Measurements from ENCODE around the genes GATD3, PFKL and KRTAP10-1.

DNA sequence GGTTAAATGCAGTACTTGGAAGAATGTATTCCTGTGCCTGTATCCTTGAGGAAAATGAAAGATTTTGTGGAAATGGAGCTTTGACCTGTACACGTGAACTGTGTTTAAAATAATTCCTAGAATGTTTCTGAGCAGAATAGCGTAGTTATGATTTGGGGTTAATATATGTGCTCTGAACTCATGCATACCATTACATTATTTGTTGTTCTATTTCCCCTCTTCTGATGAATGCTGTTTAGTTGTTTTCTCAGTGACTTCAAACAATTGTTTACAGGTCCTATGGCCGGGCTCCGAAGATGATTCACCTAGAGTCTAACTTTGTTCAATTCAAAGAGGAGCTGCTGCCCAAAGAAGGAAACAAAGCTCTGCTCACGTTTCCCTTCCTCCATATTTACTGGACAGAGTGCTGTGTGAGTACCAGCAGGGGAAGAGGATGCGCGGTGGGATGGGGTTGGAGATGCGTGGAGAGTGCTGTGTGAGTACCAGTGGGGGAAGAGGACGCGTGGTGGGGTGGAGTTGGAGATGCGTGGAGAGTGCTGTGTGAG lies 25.5 kb downstream of the TRAPPC10 start:
- PRO-cap = no peak
CAGE:
- cytosol, long polyA minus RNA = no peak
- cytosol, long polyA plus RNA = no peak
- long polyA plus RNA = no peak
- nucleus, long polyA minus RNA = start-site peak on the plus strand centred at position 303 of the sequence, 106 bp wide, 19 reads
- nucleus, long polyA plus RNA = no peak

GRCh38 chr21:44052251-44052975 lies 40.3 kb downstream of the TRAPPC10 start:
- PRO-cap = no peak
CAGE:
- cytosol, long polyA minus RNA = no peak
- cytosol, long polyA plus RNA = no peak
- long polyA plus RNA = no peak
- nucleus, long polyA minus RNA = no peak
- nucleus, long polyA plus RNA = no peak

DNA sequence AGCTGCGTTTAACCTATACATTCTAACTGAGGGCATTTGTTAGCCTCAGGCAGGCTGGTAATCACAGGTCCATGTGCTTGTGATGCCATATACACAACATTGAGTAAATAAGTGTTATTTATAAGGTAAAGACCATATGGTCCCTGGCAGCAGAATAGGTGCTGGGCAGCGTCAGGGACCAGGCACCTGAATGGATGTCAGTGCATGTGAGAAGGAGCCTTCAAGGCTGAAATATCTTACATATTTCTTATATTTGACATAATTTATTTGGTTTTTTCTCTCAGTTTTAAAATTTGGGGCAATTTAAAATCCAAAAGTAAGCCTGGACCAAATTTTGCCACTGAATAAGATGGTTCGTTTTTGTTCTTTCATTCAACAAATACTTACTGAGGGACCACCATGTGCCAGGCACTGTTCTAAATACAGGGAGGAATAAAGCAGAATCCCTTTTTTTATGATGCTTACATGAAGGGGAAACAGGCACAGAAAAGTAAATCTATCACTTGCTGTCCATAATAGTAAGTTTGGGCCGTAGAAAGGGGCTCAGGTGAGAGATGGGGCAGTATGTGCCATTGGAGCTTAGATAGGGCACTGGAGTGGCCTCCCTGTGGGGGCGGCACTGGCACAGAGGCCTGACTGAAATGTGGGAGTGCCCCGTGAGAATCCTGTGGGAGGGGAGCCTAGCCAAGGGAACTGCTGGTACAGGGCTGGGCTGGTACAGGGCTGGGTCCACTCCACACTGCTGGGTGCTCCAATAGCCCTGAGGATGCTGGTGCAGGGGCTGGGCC lies 45.1 kb upstream of the PWP2 start:
- PRO-cap = no peak
CAGE:
- cytosol, long polyA minus RNA = no peak
- cytosol, long polyA plus RNA = no peak
- long polyA plus RNA = no peak
- nucleus, long polyA minus RNA = no peak
- nucleus, long polyA plus RNA = no peak

- PRO-cap = unidirectional peak, plus-strand start at chr21:44133692
CAGE:
- cytosol, long polyA minus RNA = no peak
- cytosol, long polyA plus RNA = no peak
- long polyA plus RNA = no peak
- nucleus, long polyA minus RNA = no peak
- nucleus, long polyA plus RNA = no peak
Measured at GRCh38 chr21:44133245-44133828, at the start of gene GATD3. GATD3 (plus strand) TSS chr21:44133683.

GRCh38 chr21:44299402-44300280 lies at the start of gene PFKL:
PFKL (plus strand) TSS chr21:44300053.
- PRO-cap = unidirectional peak, plus-strand start at chr21:44299758; bidirectional peak, plus-strand start at chr21:44300091, minus-strand start at chr21:44299981
CAGE:
- cytosol, long polyA minus RNA = start-site peak on the plus strand at chr21:44300070-44300074, 107 reads
- cytosol, long polyA plus RNA = start-site peak on the plus strand at chr21:44300052-44300121, 735 and 873 reads in 2 replicates
- long polyA plus RNA = start-site peak on the plus strand at chr21:44300053-44300117, 1,486 and 900 reads in 2 replicates
- nucleus, long polyA minus RNA = start-site peak on the plus strand at chr21:44300070-44300091, 632 reads
- nucleus, long polyA plus RNA = start-site peak on the plus strand at chr21:44300053-44300147, 993 and 844 reads in 2 replicates

DNA sequence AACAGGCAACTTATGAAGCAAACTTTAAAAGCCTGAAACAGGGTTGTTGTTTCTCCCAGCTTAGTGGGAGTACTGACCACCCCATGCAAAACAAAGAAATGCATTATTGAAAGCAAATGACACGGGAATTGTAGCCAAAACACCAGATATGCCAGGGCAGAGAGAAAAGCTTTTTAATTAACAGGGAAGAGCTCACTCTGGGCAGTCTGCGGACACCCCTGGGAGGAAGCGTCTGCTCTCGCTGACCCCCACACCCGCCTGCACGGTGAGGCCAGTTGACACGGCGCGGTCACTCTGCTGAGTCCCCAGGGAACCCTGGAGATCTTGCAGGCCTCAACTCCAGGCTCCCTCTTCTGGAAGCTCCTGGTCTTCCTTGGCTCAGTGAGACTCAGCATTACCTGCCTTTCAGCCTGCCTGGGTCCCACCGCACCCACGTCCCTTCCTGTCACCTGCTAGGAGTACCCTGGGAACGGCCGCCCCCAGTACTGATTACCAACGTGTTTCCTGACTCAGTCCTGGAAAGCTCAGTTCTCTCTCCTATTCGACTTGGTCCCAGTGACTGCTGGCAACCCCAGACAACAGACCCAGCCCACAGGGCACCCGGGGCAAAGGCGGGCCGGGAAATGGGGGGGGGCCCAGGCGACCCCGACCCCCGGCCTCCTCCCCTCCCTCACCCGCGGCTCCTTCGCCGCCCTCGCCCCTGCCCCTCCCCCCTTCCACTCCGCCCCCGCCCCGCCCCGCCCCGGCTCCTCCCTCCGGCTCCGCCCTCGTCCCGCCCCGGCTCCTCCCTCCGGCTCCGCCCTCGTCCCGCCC lies 946 bp downstream of the CFAP410 start:
- PRO-cap = no peak
CAGE:
- cytosol, long polyA minus RNA = no peak
- cytosol, long polyA plus RNA = no peak
- long polyA plus RNA = no peak
- nucleus, long polyA minus RNA = no peak
- nucleus, long polyA plus RNA = no peak

- PRO-cap = no peak
CAGE:
- cytosol, long polyA minus RNA = no peak
- cytosol, long polyA plus RNA = no peak
- long polyA plus RNA = no peak
- nucleus, long polyA minus RNA = no peak
- nucleus, long polyA plus RNA = no peak
Measured at GRCh38 chr21:44362934-44363264, 9.5 kb downstream of the TRPM2 start.

- PRO-cap = no peak
CAGE:
- cytosol, long polyA minus RNA = no peak
- cytosol, long polyA plus RNA = no peak
- long polyA plus RNA = no peak
- nucleus, long polyA minus RNA = no peak
- nucleus, long polyA plus RNA = no peak
Measured at GRCh38 chr21:44428221-44428530, 27.1 kb upstream of the LRRC3 start.

DNA sequence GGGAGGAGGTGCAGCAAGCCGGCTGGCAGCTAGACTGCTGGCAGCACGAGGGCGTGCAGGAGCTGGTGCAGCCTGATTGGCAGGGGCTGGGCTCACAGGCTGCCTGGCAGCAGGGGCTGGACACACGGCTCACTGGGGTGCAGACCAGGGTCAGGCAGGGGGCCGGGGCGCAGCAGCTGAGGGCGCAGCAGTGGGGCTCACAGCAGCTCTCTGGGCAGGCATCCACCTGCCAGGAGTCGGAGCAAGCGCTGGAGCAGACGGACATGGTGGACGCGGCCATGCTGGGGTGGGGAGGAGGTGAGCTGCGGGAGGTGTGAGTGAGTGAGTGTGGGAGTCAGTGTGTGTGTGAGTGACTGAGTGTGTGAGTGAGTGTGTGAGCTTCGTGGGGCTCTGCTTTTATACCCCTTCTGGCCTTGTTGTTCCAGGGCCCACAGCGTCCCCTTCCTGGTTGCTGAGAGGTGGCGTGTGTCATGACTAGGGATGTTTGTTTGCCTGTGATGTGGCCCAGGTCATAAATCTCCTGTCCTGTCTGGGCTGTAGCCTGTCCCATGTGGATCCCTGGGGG lies at the start of gene KRTAP10-1:
TSS of gene KRTAP10-1 (minus strand) at position 325 of the 565 bp plus-strand sequence.
- PRO-cap = no peak
CAGE:
- cytosol, long polyA minus RNA = no peak
- cytosol, long polyA plus RNA = no peak
- long polyA plus RNA = no peak
- nucleus, long polyA minus RNA = no peak
- nucleus, long polyA plus RNA = no peak

- PRO-cap = no peak
CAGE:
- cytosol, long polyA minus RNA = no peak
- cytosol, long polyA plus RNA = no peak
- long polyA plus RNA = no peak
- nucleus, long polyA minus RNA = no peak
- nucleus, long polyA plus RNA = no peak
Measured at GRCh38 chr21:44850089-44850828, 23.2 kb downstream of the PTTG1IP start.

DNA sequence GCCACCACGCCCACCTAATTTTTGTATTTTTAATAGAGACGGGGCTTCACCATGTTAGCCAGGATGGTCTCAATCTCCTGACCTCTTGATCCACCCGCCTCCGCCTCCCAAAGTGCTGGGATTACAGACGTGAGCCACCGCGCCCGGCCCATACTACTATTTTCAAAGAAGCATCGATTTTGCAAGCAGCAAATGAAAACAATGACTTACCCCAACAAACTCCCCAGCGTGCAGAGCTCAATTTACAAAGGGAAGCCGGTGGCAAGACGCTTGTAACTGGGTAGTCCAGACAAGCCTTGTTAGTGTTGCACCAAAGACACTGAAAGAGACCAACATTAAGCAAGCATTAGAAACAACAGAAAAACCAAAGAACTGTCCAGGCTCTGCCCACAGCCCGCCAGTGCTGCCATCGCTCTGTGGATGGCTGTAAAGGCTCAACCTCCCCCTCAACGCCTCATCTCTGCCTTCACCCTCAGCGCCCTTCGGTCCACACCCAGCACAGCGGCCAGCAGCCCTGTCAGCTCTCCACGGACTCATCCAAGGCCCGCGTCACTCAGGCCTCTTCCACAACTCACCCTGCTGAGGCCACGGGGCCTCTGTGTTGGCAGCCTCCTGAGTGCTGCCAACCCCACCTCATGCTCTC lies 12.4 kb downstream of the PTTG1IP start:
- PRO-cap = no peak
CAGE:
- cytosol, long polyA minus RNA = no peak
- cytosol, long polyA plus RNA = no peak
- long polyA plus RNA = no peak
- nucleus, long polyA minus RNA = no peak
- nucleus, long polyA plus RNA = no peak

DNA sequence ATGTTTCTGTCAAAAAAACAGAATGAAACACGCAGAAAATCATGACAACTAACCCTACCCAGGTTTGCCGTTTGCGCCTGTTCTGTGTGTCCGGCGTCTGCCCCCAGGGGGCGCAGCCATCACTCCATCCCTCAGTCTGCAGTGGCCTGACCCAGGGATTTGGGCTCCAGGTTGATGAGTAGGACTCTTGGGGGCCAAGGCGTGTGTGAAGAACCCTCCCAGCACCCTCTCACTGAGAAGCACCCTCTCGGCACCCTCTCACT lies 19.3 kb upstream of the PTTG1IP start:
- PRO-cap = no peak
CAGE:
- cytosol, long polyA minus RNA = no peak
- cytosol, long polyA plus RNA = no peak
- long polyA plus RNA = no peak
- nucleus, long polyA minus RNA = no peak
- nucleus, long polyA plus RNA = no peak

DNA sequence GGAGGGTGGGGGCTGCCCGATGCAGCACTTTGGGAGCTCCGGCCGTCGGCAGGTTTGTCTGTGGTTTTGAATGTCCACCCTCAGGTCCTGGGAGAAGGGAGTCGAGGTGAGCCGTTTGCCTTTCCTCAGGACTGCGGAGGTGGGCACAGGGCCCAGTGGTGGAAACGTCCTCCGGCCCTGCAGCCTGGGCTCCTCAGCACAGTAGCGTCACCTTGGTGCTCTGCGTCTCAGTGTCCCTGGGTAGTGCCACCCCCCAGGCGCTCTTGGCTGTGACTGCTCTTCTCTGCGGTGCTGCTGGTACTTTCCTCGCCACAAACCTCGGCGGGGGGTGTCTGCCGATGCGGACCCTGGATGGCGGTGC lies 14.6 kb downstream of the SLX9 start:
- PRO-cap = no peak
CAGE:
- cytosol, long polyA minus RNA = no peak
- cytosol, long polyA plus RNA = no peak
- long polyA plus RNA = no peak
- nucleus, long polyA minus RNA = no peak
- nucleus, long polyA plus RNA = no peak

GRCh38 chr21:44957897-44958998 lies 18.4 kb downstream of the SLX9 start:
- PRO-cap = bidirectional peak, plus-strand start at chr21:44958905, minus-strand start at chr21:44958736
CAGE:
- cytosol, long polyA minus RNA = no peak
- cytosol, long polyA plus RNA = no peak
- long polyA plus RNA = no peak
- nucleus, long polyA minus RNA = no peak
- nucleus, long polyA plus RNA = no peak

DNA sequence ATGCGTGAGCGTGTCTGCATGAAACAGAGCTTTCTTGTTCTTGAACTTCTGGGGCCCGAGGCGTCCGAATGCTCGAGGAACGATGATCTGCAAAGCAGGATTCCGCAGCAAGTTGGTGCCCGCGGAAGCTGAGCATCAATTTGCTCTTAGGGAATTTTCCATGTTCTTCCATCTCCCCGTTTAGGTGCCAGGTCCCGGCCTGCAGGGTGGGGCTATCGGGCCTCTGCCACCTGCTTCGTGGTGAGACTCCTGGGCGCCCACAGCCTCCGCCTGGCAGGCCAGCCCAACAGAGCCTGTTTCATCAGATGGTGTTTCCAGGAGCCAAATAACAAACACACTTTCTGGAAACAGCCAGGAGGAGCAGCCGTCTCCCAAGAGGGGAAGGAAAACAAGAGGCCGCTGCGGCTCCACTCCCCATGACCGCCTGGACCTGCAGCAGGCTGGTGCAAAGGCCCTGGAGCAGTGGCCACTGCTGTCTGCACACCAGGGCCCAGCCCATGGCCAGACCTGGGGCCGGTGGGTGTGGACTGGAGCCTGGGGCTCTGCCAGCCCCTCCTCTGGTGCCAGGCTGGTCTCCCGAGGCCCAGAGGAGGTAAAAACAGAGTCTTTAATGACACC lies 54.8 kb downstream of the SLX9 start:
- PRO-cap = no peak
CAGE:
- cytosol, long polyA minus RNA = no peak
- cytosol, long polyA plus RNA = no peak
- long polyA plus RNA = no peak
- nucleus, long polyA minus RNA = no peak
- nucleus, long polyA plus RNA = no peak

DNA sequence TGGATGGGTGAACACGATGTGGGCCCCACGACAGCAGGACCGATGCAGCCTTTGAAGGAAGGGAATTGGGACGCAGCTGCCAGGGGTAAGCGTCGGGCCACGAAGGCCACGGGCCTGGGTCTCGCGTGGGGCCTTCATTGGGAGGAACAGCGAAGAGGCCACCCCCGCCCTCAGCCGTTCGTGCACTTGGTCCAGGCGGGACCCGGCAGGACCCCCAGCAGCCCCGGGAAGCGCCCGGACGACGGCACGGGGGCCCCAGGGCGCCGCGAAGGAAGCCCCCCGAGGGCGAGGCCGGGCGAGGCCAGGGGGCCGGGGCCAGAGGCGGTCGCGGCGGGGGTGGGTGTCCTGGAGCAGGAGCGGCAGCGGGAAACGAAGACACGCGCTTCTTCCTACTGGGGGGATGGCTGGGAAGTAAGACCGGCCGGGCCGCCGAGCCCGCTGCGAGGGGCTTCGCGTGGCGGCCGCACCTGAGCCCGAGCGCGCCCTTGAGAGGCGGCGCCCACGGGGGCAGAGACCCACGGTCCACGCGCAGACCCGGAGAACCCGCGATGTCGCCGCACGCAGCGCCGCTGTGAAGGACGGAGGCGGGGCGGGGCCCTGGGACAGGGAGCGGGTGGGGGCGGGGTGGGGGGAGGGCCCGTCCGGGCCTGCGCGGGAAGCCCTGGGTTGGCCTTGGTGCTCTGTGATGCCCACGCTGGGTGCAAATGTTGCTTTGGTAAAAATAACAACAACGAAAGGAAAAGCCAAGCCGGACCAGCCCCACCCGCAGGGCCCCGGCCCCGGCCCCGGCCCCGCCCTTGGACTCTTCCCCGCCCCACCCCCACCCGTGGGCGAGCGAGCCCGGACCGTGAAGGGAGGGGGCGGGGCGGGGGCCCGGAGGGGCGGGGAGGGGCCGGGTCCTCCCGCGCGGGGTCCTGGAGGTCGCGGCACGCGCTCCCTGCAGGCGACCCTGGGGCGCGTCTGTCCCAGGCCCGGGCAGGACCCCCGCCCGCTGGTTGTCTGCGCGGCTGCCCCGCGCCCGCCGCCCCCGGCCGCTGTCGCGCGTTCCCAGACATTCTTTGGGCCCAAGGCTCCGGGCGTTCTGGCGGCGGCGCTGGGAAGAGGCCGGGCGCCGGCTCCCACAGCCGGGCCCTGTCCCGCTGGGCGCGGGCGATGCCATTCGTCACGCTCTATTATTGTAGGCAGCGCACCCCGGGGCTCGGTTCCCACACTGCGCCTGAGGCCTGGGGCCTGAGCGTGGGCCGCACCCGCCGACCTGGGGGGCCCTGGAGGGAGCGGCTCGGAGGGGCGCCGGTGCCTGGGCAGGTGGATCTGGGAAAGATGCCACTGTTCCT lies 55.8 kb upstream of the ADARB1 start:
- PRO-cap = bidirectional peak, plus-strand start at position 539 of the sequence, minus-strand start at position 573 of the sequence; bidirectional peak, plus-strand start at position 1,054 of the sequence, minus-strand start at position 1,060 of the sequence
CAGE:
- cytosol, long polyA minus RNA = no peak
- cytosol, long polyA plus RNA = no peak
- long polyA plus RNA = no peak
- nucleus, long polyA minus RNA = no peak
- nucleus, long polyA plus RNA = no peak

DNA sequence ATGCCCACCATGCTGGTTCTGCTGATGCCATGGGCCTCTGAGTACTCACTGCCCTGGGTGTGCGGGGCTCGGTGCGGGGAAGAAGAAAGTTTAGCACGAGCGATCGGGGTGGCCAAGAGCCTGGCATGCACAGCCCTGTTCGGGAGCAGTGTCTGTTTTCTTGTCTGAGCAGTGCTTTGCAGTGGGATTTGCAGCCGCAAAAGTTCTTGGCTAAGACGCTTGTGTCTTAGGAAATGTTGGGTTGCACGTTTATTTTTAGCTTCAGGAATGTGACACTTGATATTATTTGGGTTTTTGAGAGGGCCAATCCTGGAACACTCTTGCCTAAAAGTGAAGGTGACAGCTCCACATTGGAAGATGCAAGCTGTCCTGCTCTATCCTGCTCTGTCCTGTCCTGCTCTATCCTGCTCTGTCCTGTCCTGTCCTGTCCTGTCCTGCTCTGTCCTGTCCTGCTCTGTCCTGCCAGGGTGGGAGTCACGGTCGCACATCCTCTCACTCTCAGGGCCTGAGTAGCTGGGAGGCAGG lies 40.2 kb upstream of the ADARB1 start:
- PRO-cap = no peak
CAGE:
- cytosol, long polyA minus RNA = no peak
- cytosol, long polyA plus RNA = no peak
- long polyA plus RNA = no peak
- nucleus, long polyA minus RNA = no peak
- nucleus, long polyA plus RNA = no peak

DNA sequence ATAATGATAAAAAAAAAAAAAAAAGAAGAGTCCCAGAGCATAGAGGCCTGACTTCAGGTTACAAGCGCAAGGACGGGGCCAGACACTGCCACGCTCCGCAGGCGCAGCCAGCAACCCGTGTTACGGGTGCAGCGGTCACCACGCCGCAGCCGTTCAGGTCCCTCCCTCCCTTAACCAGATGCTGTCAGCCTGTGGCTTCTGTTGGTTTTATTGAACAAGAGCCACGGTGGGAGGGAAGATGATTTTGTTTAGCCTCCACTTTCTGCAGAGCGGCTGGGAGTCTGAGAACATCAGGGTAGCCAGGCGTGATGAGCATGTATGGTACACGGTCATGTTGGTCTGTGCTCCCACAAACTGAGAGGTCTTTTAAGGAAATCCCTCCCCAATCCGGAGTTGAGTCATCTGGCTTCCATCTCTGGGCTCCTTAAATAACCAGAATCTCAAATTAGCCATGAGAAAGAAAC lies 18.5 kb upstream of the ADARB1 start:
- PRO-cap = no peak
CAGE:
- cytosol, long polyA minus RNA = no peak
- cytosol, long polyA plus RNA = no peak
- long polyA plus RNA = no peak
- nucleus, long polyA minus RNA = no peak
- nucleus, long polyA plus RNA = no peak

GRCh38 chr21:45077894-45078810 lies 3.8 kb downstream of the ADARB1 start:
- PRO-cap = no peak
CAGE:
- cytosol, long polyA minus RNA = no peak
- cytosol, long polyA plus RNA = no peak
- long polyA plus RNA = no peak
- nucleus, long polyA minus RNA = start-site peak on the plus strand at chr21:45077918-45078067, 16 reads
- nucleus, long polyA plus RNA = no peak

DNA sequence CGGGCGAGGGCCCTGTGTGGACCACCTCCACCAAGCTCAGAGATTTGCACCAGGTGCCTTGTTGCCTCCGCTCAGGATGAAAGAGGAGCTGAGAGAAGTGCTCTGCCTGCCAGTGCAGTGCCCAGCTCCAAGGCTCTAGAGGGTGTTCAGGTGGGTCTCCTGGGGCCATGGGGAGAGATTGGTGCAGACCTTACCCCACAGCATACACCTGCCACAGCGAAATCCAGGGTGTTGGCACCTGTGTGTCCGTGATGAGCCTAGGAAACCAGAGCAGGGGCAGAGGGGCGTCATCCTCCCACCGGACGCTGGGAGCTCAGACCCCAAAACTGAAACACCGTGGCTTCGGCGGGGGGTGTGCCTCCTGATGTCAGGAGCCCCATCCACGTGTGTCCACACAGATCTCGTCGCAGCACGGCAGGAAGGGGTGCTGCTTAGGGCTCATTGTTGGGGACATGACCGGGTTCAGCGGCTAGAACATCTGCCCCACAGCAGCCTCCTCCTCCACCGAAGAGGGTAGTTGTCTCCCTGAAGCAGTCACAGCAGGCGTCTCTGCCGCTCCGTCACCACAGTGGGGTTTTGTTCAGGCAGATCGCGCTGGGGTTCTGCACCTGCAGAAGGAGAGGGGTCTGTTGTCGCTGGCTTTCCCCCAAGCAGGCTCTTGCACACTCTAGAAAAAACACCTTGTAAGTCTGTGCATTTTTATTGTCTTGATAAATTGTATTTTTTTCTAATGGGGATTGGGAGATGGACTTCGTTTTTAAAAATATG lies 64.1 kb downstream of the POFUT2 start:
- PRO-cap = no peak
CAGE:
- cytosol, long polyA minus RNA = no peak
- cytosol, long polyA plus RNA = no peak
- long polyA plus RNA = no peak
- nucleus, long polyA minus RNA = no peak
- nucleus, long polyA plus RNA = no peak